ENCODE results near the genes DAD1 and DHRS4.

GRCh38 chr14:22588773-22589455, at the start of gene DAD1:
Gene DAD1 (minus strand): TSS chr14:22589224.
- PRO-cap, 2 experiments, result peak in 2 of 2 experiments; most common plus-strand start chr14:22589087 (in 1); most common minus-strand start chr14:22589143 (in 2)

GRCh38 chr14:22797331-22797922, 17.8 kb downstream of the SLC7A7 start:
- PRO-cap, 2 experiments, result no peak in any of the 2 experiments

DNA sequence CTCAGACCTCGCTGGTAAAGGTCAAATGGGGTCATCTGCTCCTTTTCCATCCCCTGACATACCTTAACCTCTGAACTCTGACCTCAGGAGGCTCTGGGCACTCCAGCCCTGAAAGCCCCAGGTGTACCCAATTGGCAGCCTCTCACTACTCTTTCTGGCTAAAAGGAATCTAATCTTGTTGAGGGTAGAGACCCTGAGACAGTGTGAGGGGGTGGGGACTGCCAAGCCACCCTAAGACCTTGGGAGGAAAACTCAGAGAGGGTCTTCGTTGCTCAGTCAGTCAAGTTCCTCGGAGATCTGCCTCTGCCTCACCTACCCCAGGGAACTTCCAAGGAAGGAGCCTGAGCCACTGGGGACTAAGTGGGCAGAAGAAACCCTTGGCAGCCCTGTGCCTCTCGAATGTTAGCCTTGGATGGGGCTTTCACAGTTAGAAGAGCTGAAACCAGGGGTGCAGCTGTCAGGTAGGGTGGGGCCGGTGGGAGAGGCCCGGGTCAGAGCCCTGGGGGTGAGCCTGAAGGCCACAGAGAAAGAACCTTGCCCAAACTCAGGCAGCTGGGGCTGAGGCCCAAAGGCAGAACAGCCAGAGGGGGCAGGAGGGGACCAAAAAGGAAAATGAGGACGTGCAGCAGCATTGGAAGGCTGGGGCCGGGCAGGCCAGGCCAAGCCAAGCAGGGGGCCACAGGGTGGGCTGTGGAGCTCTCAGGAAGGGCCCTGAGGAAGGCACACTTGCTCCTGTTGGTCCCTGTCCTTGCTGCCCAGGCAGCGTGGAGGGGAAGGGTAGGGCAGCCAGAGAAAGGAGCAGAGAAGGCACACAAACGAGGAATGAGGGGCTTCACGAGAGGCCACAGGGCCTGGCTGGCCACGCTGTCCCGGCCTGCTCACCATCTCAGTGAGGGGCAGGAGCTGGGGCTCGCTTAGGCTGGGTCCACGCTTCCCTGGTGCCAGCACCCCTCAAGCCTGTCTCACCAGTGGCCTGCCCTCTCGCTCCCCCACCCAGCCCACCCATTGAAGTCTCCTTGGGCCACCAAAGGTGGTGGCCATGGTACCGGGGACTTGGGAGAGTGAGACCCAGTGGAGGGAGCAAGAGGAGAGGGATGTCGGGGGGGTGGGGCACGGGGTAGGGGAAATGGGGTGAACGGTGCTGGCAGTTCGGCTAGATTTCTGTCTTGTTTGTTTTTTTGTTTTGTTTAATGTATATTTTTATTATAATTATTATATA, 10.4 kb downstream of the MMP14 start:
- PRO-cap, 2 experiments, result no peak in any of the 2 experiments

DNA sequence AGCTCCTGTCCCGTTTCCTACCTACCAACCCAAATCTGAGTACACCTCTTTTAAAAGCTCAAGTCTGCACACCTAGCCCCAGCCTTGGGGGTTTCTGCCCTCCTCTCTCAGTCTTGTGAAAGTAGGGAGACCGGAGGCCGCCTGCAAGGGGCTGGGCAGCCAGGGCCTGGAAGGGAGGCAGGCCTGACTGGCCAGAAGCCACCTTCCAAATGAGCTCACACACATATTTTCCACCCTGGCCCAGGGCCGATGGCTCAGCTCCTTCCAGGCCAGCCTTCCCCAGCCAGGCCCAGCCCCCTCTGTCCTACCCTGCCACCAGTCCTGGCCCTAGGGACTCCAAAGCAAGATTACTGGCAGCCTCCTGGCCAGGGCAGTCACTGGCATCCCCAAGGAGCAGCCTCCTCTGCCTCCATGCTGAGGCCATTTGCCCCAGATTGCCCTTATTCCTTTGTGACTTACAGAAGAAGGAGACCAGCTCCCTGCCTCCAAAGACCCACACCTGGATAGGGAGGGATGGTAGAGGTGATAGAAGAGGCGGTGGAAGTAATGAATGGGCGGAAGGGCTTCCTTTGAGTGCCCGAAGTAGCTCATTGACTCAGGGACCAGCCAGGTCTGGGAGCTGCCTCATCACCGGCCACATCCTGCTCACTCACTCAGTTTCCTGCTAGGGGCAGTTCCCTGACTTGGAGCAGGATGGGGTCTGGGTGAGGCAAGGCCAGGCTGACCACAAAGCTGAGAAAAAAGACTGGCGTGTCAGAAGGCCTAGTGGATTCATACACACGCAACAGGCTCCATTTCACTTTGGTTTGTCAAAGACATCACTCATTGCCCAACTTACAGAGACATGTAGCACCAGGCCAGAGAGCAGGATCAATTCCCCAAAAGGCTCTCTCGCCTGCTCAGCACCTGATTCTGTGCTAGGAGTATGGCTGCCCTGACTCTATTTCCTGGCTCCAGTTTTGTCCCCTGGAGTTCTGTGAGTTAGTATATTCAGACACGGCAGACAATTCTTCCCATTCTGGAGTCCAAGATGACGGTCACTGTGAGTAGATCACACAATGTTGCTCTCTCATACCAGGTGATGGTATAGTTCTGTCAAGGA, 14.9 kb downstream of the MMP14 start:
- PRO-cap, 2 experiments, result no peak in any of the 2 experiments

DNA sequence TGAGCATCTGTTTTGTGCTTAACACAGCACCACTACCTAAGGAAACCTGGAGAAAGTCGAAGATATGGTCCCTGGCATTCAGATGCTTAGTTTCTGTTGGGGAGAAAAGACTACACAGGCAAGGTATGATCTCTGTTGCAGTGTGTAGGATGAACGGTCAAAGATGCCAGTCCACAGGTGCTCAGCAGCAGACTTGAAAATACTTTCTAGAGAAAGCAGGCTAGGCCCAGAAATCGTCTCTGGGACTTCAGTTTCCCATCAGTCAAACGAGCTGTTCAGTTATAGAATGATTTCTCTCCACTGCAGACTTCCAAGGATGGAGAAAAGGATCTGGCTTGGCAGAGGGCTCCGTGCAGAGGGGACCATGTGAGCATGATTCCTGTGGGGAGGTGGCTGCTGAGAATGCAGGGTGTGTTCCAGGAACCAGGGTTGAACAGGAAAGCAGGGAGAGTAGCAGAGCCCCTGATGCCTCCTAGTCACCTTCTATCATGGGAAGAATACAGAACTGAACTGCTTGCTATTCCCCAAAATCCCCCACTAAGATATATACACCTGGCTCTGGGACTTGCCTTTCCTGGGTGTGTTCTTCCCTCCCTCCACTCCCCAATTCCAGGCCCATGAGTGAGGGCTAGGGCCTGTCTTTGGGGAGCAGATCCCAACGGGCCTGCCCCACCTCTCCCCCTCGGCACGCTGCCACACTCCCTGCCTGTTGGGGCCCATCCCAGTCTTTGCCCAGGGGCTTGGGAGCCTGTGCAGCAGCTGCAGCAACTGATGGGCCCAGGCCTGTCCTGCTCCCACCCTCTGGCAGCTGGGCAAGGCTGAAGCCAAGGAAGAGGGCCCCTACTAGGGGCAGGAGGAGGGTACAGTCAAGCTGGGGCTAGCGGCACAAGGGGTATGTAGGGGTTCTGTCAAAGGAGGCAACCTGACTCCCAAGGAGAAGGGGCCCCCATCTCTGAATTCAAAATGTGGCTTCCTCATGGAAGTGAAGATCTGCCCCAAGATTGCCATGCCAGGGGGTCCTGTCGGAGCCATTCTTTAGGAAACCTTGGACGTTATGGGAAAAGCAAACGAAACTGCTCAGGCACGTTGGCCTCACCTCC, 3.3 kb downstream of the AJUBA start:
- PRO-cap, 2 experiments, result no peak in any of the 2 experiments

- PRO-cap, 2 experiments, result peak in 2 of 2 experiments; most common plus-strand start chr14:23095804 (in 2); most common minus-strand start chr14:23095755 (in 1)
Measured at GRCh38 chr14:23095675-23096141, 403 bp downstream of the C14orf119 start.

GRCh38 chr14:23121295-23121886, 2.3 kb upstream of the CEBPE start:
- PRO-cap, 2 experiments, result no peak in any of the 2 experiments

GRCh38 chr14:23308318-23308636, 1.6 kb downstream of the BCL2L2 start:
- PRO-cap, 2 experiments, result no peak in any of the 2 experiments

- PRO-cap, 2 experiments, result no peak in any of the 2 experiments
Measured at GRCh38 chr14:23366017-23366120, 897 bp upstream of the EFS start.

DNA sequence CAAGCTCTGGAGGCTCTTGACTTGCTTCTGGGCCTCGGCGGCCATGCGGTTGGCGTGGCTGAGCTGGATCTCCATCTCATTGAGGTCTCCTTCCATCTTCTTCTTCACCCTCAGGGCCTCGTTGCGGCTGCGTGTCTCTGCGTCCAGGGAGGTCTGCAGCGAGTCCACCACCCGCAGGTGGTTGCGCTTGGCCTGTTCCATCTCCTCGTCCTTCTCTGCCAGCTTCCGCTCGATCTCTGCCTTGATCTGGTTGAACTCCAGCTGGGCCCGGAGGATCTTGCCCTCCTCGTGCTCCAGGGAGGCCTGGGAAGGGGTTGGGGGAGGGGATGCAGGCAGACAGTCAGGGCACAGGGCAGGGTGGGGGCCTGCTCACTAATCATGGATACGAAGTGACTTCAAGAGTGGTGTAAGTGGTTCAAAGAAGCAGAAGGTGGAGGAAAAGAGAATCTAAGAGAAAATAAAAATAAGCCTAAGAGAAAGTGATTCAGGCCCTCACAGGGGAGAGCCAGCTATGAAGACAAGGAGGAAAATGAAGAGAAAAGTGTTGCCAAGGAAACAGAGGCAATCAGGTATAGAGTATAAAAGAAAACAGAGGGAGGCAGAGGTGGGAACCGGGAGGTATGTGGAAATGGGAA, 8.1 kb upstream of the MYH6 start:
- PRO-cap, 2 experiments, result no peak in any of the 2 experiments

- PRO-cap, 2 experiments, result no peak in any of the 2 experiments
Measured at GRCh38 chr14:23425533-23425979, 9.9 kb downstream of the MYH7 start.

GRCh38 chr14:23430312-23431161, 4.9 kb downstream of the MYH7 start:
- PRO-cap, 2 experiments, result no peak in any of the 2 experiments

GRCh38 chr14:23443336-23443861, 7.9 kb upstream of the MYH7 start:
- PRO-cap, 2 experiments, result no peak in any of the 2 experiments

- PRO-cap, 2 experiments, result no peak in any of the 2 experiments
Measured at GRCh38 chr14:23524809-23525381, 26.7 kb downstream of the ZFHX2 start.

DNA sequence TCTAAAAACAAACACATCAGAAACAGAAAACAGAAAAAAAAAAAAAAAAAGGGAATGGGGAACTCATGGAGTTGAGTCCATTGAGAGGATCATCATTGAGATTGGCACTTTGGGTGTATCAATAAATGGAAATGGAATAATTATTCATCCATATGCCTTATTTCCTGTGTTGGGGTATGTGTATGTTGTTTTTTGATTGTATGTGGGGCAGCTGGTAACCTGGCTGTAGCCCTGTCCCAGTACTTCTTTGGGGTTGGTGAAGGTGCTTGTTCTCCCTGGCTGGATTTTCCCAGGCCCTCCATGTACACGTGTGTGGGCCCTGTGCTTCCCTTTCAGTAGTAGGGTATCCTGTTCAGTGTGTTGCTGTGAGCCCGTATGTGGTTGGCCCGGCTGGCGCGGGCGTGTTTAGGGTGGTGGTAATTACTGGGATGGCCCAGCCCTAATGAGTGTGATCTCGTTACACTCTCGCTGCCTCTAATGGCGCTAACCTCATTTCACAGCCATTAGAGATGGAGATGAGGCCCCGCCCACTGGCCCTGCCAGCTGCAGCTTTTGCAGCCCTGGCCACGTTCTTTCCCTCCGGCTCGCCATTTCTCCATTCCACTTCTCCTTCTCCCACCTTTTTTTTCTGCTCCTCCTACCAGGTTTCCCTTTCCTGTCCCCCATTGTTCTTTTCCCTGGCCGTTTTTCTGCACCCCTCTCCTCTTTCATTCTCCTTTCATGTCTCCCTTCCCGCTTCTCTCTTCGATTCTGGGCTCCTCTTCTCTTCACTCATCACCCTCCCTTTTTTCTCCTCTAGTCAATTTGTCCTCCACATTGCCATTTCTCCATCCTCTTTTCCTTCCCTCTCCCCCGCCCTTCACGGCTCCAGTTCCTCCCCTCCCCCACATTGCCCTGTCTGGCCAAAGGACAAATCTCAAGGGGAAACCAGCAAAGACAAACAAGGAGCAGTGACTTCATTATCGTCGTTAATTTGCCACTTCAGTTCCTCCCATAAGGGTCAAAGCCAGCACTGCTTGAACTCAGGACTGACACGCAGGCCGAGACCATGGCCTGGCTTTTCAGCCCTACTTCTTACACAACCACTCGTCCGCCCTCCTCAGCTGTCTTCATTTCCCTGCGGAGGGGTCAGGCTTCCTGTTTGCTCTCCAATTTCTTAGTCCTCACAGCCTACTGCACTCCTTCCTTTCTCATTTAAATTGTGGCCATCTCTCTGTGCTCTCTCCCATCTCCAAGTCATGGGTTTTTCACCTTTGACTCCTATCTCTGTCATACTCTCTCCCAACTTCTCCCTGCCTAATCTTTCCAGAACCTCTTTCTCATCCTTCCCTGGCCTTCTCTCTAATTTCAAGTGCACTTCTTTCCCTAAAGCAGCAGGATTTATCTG, 6.8 kb downstream of the ZFHX2 start:
- PRO-cap, 2 experiments, result no peak in any of the 2 experiments

- PRO-cap, 2 experiments, result no peak in any of the 2 experiments
Measured at GRCh38 chr14:23559864-23560645, 4.0 kb downstream of the THTPA start.

GRCh38 chr14:23931762-23932134, 21.8 kb upstream of the DHRS4 start:
- PRO-cap, 2 experiments, result no peak in any of the 2 experiments

GRCh38 chr14:23953293-23954711, at the start of gene DHRS4:
Gene DHRS4 (plus strand): TSS chr14:23953770.
- PRO-cap, 2 experiments, result peak in 2 of 2 experiments; most common plus-strand start chr14:23953599 (in 2); most common minus-strand start chr14:23953588 (in 1)

DNA sequence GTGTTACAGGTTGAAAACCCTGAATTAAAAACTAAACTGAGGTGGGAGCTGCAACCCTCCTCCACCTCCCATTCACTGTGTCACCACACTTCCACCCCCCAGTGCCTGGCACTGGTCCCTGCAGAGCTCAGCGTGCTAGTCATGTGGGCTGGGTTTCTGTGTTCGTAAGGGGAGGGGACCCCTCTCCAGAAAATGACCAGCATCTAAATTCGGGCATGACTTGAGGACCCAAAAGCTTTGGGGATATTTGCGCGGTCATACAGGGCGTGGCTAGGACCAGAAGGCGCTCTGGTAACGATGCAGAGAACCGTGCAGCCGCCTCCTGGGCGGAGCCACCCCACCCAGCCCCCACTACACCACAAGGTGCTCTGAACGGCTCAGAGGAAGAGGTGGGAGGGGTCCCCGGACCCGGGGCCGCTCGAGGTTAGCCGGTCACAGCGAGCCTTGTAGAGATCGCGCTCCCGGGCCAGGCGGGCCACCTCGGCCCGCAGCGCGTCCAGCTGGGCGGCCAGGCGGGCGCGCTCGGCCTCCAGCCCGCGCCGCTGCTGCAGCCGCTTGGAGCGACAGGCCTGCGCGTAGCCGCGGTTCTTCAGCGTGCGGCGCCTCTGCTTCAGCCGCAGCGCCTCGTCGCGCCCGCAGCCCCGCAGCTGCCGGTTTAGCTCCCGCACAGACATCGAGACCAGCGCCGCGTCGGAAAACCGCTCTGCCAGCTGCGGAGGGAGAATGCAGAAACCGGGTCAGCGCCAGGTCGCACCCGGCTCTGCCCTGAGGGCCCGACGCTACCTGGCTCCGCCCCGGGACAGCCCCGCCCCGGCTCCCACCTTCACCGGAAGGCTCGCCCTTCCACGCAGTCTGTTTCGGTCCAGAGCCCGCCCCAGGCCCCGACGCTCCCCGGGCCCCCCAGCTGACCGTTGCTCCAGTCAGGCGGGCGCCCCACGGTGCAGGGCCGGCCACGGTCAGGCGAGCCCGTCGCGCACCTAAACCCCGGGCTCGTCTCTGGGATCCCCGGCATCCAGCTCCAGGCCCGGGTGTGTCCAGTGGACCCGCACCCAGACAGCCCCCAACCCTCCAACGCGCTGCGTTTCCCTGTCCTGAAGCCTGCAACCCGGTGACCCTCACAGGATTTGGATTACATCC, 9.9 kb downstream of the CPNE6 start:
- PRO-cap, 2 experiments, result peak in 2 of 2 experiments; most common plus-strand start position 826 of the sequence (in 2); most common minus-strand start position 76 of the sequence (in 1)

DNA sequence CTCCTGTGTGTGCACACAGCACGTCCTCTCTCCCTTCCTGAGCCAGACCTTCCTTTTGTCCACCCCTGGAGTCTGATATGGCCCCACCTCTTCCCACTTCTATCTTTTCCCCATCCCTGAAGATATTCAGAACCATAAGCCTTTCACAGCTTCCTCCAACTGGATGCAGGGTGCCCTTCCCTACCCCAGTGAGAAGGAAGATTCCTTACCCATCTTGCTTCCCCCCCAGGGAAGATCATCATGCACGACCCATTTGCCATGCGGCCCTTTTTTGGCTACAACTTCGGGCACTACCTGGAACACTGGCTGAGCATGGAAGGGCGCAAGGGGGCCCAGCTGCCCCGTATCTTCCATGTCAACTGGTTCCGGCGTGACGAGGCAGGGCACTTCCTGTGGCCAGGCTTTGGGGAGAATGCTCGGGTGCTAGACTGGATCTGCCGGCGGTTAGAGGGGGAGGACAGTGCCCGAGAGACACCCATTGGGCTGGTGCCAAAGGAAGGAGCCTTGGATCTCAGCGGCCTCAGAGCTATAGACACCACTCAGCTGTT, 9.2 kb downstream of the PCK2 start:
- PRO-cap, 2 experiments, result no peak in any of the 2 experiments